SK-N-MC (cell line): ENCODE measurements around a stretch of chr9.

DNA sequence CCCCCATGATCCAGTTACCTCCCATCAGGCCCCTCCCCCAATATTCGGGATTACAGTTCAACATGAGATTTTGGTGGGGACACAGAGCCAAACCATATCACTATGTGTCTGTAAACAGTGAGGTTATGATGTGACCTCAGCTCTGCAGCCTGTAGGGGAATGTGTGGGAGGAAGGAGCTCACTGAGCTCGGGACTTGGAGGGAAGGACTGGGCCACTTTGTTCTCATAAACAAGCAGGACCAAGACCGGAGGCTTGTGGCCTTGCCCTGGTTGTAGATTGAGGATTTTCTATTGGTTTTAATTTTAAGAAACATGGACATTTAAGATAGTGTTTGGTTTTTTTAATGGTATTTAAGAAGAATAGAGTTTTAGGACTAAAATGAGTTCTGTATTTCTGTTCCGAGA, 85.3 kb downstream of the EHMT1 start:
- RRBS = no CpG with 5 or more reads among the region's 4 CpGs

DNA sequence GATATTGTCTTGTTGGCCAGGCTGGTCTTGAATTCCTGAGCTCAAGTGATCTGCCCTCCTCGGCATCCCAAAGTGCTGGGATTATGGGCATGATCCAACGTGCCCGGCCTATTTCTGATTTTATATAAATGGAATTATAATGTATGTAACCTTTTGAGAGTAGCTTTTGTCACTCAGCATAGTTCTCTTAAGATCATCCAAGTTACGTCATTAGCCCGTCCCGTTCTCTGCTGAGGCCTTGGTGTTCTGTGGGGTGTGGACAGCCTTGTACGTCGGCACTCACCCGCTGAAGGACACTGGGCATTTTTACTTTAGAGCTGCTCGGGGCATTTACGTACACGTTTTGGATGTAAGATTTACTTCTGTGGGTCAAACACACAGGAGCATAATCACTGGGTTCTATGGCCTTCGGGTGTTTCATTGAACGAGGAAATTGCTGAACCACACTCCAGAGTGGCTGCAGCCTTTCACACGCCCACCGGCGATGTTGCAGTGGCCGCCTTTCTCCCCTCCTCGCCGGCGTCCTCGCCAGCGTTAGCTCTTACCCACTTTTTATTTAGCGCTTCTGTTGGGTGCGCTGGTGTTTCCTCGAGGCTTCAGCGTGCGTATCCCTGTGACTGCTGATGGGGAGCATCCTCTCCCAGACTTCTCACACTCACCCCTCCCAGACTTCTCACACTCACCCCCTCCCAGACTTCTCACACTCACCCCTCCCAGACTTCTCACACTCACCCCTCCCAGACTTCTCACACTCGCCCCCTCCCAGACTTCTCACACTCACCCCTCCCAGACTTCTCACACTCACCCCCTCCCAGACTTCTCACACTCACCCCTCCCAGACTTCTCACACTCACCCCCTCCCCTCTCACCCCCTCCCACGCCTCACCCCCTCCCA, 101.9 kb downstream of the EHMT1 start:
- RRBS = no CpG with 5 or more reads among the region's 30 CpGs

DNA sequence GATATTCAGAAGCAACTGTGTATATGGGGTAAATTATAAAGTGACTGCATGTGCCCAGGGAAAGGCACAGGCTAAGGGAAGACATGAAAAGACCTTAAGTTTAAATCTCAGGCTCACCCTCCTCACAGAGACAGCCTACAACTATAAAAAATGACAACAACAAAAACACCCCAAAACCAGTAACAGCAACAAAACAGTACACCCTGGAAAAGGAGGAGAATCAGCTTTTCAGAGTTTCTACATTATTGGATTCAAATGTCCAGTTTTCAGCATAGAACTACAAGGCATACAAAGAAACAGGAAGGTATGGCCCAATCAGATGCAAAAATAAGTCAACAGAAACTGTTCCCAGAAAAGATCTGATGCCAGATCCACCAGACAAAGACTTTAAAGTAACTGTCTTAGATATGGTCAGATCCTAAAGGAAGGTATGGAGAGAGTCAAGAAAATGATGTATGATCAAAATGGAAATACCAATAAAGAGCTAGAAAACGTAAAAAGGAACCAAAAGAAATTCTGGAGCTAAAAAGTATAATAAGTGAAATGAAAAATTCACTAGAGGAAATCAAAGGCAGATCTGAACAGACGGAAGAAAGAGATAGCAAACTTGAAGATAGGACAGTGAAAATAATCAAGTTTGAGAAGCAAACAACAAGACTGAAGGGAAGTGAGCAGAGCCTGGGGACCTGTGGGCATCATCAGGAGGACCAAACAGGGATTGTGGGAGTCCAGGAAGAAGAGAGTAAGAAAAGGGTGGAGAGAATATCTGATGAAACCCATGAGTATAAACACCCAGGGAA, 115.2 kb downstream of the EHMT1 start:
- RRBS = no CpG with 5 or more reads among the region's 2 CpGs

DNA sequence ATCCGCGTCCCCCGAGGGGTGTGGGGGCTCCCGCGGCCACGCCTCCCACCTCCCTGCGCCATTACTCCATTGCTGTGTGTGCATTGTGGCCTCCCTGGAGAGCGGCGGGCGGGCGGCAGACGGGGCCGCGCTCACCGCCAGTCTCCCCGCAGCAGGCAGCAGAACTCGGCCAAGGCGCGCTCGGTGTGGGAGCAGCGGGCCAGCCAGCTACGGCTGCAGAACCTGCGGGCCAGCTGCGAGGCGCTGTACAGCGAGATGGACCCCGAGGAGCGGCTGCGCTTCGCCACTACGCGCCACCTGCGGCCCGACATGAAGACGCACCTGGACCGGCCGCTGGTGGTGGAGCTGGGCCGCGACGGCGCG, 145.3 kb downstream of the CACNA1B start:
- RRBS = 10% methylated on average over 7 of the region's 42 CpGs